Psoas muscle (tissue), 2 donors: Measurements from ENCODE around the genes NES, MRPL24, FCRL5 and IFI16.

DNA sequence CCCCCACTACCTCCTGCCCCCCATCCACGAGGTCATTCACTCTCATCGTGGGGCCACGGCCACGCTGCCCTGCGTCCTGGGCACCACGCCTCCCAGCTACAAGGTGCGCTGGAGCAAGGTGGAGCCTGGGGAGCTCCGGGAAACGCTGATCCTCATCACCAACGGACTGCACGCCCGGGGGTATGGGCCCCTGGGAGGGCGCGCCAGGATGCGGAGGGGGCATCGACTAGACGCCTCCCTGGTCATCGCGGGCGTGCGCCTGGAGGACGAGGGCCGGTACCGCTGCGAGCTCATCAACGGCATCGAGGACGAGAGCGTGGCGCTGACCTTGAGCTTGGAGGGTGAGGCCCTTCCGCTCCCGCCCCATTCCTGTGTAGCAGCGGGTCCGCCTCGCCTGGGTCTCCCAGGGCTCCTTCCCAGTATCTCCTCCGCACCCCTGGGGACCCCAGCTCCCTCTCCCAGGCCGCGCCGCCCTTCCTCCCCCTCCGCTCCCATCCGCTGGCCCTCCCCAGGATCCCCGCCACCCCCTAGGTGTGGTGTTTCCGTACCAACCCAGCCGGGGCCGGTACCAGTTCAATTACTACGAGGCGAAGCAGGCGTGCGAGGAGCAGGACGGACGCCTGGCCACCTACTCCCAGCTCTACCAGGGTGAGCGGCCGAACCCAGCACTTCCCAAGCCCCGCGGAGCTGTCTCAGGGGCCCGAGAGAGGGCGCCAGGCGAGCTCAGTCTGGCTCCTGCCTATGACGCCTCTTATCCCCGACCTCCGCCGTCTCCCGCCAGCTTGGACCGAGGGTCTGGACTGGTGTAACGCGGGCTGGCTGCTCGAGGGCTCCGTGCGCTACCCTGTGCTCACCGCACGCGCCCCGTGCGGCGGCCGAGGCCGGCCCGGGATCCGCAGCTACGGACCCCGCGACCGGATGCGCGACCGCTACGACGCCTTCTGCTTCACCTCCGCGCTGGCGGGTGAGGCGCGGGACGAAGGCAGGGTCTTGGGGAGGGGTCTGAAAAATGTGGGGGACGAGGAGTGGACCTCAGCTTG lies 4.9 kb downstream of the HAPLN2 start:
- PRO-cap, 2 experiments = peak in 1 of 2 experiments; most common plus-strand start position 366 of the sequence (in 1)

DNA sequence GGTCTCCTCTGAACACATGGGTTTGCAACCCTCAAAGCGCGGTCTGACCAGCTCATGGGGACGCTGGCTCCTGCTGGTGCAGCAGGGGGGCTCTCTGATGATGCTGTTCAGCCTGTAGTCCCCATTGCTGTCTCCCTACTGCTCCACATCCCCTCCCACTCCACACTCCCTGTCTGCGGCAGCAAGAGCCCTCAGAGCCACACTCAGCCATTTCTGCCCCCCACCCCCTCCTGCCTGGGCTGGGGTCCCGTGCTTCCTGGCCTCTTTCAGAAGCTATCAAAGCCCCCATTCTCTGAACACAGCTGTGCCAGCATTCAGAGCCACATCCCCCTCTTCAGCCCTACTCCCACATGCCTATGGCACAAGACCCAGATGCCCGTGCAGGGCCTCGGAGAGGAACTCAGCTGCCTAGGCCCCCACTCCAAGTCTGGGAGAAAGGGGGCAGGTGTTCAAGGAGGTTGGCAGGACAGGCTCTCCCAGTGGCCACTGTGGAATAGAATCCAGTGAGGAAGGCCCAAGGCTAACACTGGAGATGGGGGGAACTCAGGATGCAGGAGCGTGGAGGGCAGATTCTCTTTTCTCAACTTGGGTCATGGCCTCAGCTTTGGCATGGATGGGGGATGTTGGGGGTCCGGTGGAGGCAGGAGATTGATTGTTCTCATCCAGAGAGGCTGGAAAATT lies 3.7 kb upstream of the BCAN start:
- PRO-cap, 2 experiments = no peak in any of the 2 experiments

DNA sequence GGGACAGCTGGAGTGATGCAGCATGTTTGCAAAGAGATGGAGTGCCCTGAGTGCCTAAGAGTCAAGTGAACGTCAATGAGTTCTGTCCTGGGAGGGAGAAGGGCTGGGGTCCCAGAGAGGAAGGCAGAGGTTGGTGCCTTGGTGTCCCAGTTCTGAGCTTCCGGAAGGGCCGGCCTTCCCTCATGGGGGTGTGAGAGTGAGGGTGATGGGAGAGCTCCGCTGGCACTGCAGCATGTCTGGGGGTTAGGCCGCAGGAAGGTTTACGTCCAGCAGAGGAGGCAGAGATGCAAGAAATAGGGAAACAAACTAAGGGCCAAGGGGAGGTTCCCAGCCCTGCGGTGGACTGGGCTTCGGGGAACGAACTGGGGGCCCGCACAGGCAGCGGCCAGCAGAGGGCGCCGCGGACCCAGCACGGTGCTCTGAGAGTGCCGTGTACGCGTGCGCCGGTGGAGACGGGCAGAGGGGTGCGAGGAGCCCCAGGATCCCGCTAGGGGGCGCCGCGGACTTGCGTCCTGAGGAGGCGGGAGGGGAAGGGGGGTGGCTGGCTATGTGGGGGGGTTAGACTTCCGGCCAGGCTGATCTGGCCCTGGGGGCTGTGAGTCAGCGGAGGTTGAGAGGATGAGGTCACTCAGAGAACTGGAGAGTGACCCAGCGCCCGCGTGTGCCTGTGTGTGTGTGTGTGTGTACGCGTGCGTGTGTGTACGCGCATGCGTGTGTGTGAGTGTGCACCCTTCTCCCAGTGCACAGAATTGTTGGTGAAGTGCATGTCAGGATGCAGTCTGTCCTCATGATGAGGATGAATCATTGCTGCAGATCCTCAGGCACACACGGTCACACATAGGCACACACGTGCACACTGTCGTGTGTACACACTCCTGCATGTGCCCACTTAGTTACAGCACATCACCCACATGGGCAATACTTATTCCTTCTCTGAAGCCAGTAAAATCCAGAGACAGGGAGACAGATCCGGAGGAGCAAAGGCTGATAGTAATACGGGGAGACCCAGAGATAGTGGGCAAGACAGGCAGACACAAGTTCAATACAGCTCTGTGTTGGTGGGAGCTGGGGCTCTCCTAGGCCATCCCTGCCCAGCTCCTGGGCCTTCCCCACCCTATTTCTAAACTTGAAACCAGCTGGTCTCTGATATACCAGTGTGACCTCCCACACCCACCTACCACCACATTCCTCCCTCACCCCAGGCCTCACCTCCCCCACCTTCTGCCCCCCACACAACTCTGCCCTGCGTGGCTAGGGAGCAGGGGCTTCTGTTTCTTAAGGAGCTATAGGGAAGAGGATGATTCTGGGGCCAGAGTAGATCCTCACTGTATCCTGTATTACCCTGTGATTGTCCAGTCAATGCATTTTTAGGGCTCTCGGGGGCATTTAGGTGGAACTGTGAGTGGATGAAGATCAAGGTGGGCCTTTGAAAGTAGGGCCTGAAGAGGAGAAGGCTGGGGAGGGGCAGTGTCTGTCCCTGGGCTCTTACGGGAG lies 16.9 kb downstream of the NES start:
- PRO-cap, 2 experiments = no peak in any of the 2 experiments

GRCh38 chr1:156664174-156665416 lies 12.6 kb downstream of the NES start:
- PRO-cap, 2 experiments = peak in 2 of 2 experiments; most common plus-strand start chr1:156665312 (in 1); most common minus-strand start chr1:156665068 (in 1)

DNA sequence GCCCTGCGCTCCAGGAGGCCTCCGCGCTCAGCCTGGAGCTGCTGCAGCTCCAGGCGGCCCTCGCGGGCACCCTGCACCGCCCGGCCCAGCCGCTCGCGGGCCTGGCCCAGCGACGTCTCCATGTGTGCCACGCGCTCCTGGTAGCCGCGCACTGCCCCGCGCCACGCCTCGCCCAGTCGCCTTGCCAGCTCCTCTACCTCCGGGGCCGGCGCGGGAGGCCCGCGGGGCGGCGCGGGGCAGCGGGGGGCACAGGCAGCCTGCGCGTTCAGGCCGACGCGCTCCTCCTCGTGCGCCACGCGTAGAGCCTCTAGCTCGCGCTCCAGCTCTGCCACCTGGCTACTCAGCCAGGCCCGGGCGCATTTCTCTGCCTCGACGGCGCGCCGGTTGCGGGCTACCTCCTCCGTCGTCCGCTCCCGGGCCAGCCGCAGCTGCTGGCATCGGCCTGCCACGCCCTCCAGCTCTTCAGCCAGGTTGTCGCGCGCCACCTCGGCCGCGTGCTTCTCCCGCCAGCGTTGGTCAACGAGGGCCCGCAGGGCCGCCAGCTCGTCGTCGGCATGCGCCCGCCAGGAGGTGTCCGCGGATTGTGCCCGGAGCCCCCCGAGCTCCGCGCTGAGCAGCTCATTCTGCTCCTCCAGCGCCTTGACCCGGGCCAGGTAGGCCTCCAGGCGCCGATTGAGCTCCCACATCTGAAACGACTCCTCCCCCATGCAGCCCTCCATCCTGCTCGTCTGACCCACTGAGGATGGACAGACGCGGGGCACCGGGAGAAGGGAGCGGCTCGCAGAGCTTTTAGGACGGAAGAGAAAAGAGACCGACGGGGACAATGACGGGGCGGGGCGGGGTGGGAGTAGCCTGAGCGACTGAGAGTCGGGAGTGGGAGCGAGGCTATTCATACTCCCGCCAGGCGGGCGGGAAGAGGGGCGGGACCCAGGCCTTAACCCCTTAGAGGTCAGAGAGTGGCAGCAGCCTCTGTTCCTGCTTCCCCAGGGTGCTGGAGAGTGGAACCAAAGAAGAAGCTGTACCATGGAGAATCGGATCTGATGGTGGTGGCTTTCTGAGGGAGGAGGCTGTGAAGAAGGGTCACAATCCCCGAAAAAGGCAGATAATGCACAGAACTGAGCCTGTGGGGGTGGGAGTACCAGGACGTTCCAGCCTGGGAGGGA lies at the start of gene NES:
TSS of gene NES (minus strand) at position 862 of the 1,163 bp plus-strand sequence.
- PRO-cap, 2 experiments = peak in 2 of 2 experiments; most common minus-strand start position 862 of the sequence (in 2)

GRCh38 chr1:156690346-156691059 lies 13.3 kb upstream of the NES start:
- PRO-cap, 2 experiments = no peak in any of the 2 experiments

- PRO-cap, 2 experiments = no peak in any of the 2 experiments
Observed at GRCh38 chr1:156734190-156734600, 5.6 kb upstream of the ISG20L2 start.

GRCh38 chr1:156740209-156741236 lies at the start of gene MRPL24:
MRPL24 (minus strand) TSS chr1:156741088.
- PRO-cap, 2 experiments = peak in 2 of 2 experiments; most common minus-strand start chr1:156741096 (in 1)

DNA sequence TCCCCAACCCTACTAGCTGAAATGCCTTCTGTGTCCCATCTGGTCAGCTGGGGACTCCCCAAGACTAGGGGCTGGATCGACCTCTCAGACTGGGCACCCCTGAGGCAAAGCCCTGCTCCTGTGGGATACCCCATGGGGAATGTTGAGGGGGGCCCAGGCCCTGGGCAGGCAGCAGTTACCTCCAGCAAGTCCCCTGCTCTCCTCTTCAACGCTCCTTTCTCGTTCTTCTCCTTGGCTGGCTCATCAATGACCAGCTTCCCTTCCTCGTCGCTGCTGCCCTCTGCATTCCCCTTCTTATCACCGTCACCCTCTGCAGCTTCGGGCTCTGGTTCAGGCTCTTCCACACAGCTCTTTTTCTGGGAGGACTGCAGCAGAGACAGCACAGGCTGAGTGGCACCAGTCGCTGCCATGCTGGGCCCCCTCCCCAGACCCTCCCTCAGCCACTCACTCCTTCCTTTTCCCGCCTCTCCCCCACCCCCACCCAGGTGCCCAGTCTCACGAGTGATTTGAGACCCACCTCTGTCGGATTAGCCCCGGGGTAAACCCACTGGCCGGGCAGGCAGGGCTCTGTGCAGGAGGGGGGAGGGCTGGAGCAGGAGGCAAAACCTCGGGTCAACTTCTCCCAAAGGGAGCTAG lies 3.2 kb upstream of the MRPL24 start:
- PRO-cap, 2 experiments = no peak in any of the 2 experiments

- PRO-cap, 2 experiments = no peak in any of the 2 experiments
Observed at GRCh38 chr1:156751984-156752099, 367 bp upstream of the HDGF start.

GRCh38 chr1:156770580-156771461 lies 3.5 kb downstream of the PRCC start:
- PRO-cap, 2 experiments = no peak in any of the 2 experiments

- PRO-cap, 2 experiments = no peak in any of the 2 experiments
Observed at GRCh38 chr1:156800046-156800600, 16.5 kb downstream of the SH2D2A start.

DNA sequence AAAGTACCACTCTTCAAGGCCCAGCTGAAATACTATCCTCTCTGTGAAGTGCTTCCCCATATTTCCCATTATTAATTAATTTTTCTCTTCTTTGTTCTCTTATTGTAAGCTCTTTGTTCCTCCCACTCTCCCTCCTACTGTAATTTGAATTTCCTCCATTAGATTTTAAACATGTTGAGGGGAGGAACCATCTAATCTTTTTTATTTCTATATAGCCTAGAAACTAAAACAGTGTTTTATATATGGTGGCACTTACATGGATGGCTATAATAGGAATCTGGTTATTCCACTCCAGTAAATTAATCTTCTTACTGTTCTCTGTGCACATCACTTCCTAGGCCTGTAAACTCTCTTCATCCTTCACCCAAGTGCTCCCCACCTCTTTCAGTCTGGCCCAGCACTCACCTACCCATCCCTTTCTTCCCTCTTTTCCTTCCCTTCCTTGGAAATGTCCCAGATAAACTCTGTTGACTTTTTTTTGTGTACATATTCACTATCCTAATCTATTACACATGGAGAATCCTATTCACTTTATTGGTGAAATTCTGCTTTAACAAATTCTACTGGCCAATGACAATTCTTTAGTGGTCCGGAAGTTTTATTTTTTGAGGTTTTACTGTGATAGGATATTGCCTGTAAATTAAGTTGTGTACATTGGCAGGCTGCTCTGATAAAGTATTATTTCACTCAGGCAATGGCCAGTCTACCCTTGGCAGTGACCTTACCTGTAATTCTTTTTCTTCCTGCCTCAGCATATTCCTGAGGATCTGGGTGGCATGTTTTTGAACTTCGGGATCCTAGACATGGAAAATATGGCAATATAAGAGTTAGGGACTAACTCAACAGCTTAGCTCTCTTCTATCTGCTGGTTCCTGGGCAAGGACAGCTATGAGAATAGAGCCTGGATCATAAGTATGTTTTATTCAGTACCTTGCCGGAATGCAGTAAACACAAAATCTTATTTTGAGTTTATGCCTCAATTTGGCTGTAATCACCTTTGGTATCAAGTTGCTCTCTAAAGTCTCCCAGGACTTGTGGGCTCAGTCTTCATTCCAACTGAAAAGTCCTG lies 56.2 kb downstream of the LRRC71 start:
- PRO-cap, 2 experiments = no peak in any of the 2 experiments

GRCh38 chr1:157045031-157045241 lies 606 bp downstream of the ARHGEF11 start:
- PRO-cap, 2 experiments = no peak in any of the 2 experiments

DNA sequence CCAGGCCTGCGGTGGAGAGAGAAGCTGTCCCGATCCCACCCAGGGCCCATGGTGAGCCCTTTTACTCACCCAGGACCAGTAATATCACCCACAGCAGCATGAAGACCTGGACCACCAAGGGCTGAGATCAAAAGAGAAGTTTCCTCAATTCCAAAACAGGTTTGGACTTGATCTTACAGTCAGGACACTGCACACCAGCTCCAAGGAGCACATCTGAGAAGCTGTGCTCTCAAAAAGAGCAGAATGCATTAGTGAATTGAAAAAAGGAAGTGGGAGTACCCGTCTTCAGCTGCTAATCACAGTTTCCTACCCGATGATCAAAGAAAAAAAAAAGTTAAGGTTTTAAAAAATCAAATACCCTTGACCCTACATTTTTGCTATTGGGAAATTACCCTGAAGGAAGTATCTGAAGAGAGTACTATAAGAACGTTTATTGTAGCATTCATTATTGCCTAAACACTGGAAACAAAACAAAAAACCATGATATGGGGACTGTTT lies at the start of gene FCRL5:
TSS of gene FCRL5 (minus strand) at position 253 of the 498 bp plus-strand sequence.
- PRO-cap, 2 experiments = no peak in any of the 2 experiments

DNA sequence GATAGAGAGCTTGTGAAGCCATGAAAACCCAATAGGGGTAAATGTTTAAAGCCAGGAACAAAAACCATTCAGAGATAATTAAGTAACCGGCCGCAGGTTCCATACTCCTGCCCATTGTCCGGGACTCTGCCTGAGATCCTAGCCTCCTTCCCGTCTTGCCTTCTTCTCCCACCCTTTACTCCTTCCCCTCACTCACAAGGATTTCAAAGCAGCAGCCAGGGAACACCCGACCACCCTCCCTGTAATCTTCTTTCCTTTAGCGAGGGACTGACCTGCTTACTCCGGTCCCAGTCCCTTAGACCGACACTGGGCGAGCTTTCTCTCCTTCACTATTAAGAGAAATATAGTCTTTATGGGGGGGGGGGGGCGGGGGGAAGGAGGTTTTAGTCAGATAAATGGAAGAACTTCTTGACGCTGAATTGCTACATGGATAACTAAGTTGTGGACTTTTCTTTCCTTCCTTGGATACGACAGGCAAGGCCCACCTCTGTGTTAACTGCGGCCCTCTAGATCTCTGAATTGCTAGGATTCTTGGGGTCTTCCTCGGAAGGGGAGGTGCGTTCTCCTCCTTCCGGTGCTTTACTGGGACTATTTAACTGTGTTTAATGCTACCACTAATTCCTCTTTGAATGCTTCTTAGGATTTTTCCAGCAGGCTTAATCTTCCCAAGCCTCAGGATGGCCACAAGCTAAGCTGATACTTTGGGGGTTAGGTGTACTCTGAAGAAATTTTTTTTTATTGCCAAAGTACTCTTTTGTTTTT lies 21.1 kb downstream of the KIRREL1 start:
- PRO-cap, 2 experiments = no peak in any of the 2 experiments

GRCh38 chr1:158182774-158183355 lies 2.2 kb downstream of the CD1D start:
- PRO-cap, 2 experiments = no peak in any of the 2 experiments

DNA sequence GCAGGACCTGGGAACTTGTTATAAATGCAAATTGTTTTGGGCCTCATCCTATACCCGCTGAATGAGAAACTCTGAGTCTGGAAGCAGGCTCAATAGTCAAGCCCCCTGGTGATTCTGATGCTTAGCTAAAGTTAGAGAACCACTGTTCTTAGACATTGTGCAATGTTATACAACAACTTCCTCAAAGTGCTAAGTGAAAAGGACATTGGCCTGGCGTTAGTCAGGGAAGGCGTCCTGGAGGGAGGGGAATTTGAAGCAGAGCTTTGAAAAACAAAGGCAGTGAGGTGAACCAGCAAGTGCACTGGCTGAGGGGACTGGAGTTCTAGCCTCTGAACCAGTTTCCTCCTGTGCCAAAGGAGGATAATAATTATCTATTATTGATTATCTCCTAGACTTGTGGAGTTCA lies 5.1 kb downstream of the CD1D start:
- PRO-cap, 2 experiments = no peak in any of the 2 experiments

DNA sequence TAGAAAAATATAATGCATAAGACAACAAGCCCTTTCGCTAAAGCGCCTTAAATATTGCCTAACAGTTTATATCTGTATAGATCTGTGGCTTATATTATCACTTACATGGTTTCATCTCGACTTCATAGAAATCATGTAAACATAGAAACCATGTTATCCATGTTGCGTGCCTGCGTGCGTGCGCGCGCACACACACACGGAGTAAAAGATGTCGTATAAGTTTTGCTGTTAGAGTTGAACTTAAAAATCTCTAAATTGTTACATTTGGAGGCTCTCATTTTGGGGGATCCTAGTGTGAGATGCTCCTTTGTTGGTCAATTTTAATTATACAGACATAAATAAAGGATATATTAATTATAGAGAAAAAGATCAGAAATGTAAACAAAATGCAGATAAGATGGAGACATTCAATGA lies 3.6 kb downstream of the PYDC5 start:
- PRO-cap, 2 experiments = no peak in any of the 2 experiments

GRCh38 chr1:159009644-159010875 lies at the start of gene IFI16:
IFI16 (plus strand) TSS chr1:159009907.
- PRO-cap, 2 experiments = peak in 2 of 2 experiments; most common plus-strand start chr1:159010010 (in 2); most common minus-strand start chr1:159009831 (in 1)